Tibial nerve (tissue), 3 donors: ENCODE data around the genes TYR, CHORDC1 and GPR83.

- PRO-cap, result no peak
- RAMPAGE, long total RNA, 3 experiments, result start-site peak on the plus strand in 1 of 3 experiments, at chr11:87266895-87267015 at its widest, 5 reads per replicate
Measured at GRCh38 chr11:87266380-87267106, 228.8 kb downstream of the TMEM135 start.

DNA sequence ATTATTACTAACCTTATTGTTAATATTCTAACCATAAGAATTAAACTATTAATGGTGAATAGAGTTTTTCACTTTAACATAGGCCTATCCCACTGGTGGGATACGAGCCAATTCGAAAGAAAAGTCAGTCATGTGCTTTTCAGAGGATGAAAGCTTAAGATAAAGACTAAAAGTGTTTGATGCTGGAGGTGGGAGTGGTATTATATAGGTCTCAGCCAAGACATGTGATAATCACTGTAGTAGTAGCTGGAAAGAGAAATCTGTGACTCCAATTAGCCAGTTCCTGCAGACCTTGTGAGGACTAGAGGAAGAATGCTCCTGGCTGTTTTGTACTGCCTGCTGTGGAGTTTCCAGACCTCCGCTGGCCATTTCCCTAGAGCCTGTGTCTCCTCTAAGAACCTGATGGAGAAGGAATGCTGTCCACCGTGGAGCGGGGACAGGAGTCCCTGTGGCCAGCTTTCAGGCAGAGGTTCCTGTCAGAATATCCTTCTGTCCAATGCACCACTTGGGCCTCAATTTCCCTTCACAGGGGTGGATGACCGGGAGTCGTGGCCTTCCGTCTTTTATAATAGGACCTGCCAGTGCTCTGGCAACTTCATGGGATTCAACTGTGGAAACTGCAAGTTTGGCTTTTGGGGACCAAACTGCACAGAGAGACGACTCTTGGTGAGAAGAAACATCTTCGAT is at the start of gene TYR:
TYR (plus strand) TSS at position 234 of the 687 bp plus-strand sequence.
- PRO-cap, result no peak
- RAMPAGE, long total RNA, 3 experiments, result no peak in any of the 3 experiments

GRCh38 chr11:90208960-90209618 is 13.8 kb downstream of the CHORDC1 start:
- PRO-cap, result no peak
- RAMPAGE, long total RNA, 3 experiments, result no peak in any of the 3 experiments

GRCh38 chr11:90209619-90210128 is 13.2 kb downstream of the CHORDC1 start:
- PRO-cap, result no peak
- RAMPAGE, long total RNA, 3 experiments, result no peak in any of the 3 experiments

DNA sequence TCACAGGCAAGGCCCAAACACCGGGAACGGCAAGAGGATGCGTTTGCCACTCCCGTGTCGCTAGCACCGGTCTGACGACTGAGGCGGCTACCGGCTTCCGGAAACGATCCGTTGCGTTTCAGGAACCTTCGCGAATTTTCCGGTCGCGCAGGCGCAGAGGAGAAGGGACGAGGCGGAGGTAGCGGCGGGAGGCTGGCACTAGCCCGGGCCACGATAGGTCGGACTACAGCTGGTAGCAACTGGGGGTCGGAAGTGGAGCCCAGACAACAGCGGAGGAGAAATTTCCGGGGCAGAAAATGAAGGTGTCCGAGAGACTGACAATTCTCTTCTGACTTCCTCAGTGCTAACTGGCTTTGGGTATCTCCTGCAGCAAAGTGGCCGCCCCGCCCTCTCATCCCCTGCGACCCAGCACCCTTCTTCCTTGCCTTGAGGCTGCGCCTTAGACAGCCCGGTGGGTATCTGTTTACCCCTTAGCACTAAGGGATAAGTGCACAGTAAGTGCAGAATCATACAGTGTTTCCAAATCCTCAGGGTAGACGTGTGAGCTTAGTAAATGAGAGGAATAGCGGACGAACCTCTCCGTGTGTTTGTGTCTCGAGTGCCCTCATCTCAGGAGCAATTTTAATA is at the start of gene CHORDC1:
CHORDC1 (minus strand) TSS at position 80 of the 627 bp plus-strand sequence.
- PRO-cap, result bidirectional peak, plus-strand start at position 156 of the sequence, minus-strand start at position 80 of the sequence
- RAMPAGE, long total RNA, 3 experiments, result start-site peak on the plus strand in 1 of 3 experiments, centred at position 172 of the sequence, 10 reads per replicate; start-site peak on the minus strand in 3 of 3 experiments, centred at positions 78 to 91 of the sequence, 107 to 535 reads per replicate

DNA sequence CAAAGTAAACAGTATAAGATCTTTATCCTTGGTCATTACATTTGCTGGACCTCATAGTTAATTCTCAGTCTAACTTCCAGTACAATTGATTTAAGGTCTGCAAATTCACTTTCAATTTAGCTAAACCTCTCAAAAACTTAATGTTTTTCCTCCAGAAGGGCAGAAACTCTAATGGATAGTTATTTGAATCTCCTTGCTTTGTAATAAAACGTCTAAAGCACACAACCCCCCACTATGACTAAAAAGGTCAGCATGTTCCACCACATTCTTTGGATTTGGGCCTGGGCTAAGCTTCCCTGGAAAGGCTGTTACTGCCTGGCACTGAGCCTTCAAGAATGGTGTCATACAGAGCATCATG is 242.8 kb upstream of the FAT3 start:
- PRO-cap, result no peak
- RAMPAGE, long total RNA, 3 experiments, result no peak in any of the 3 experiments

DNA sequence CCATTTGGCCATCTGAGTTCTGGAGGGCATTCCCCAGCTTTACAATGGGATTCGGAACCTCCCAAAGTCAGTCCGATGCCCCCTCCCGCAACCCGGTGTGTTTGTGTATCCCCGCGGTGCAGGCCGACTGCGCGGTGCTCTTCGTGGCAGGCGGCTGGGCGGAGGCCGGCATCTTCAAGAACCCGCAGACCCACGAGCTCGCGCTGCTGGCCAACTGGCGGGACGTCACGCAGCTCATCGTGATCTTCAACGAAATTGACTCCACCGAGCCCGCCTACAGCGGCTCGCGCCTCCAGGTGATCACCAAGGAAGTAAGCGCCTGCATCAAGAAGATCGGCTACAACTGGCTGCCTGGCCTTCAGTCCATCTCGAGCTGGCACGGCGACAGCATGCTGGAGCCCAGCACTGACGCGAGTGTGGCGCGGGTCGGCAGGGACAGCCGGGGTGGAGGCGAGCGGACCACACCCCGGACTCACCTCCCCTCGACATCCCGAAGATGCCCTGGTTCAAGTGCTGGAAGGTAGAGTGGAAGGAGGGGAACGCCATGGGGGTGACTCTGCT is 53.9 kb upstream of the MTNR1B start:
- PRO-cap, result no peak
- RAMPAGE, long total RNA, 3 experiments, result no peak in any of the 3 experiments

GRCh38 chr11:92947988-92948625 is 21.3 kb upstream of the MTNR1B start:
- PRO-cap, result no peak
- RAMPAGE, long total RNA, 3 experiments, result no peak in any of the 3 experiments

- PRO-cap, result no peak
- RAMPAGE, long total RNA, 3 experiments, result no peak in any of the 3 experiments
Measured at GRCh38 chr11:93216582-93216923, 18.8 kb upstream of the SLC36A4 start.

- PRO-cap, result no peak
- RAMPAGE, long total RNA, 3 experiments, result no peak in any of the 3 experiments
Measured at GRCh38 chr11:93444346-93445197, 98.6 kb downstream of the SMCO4 start.

GRCh38 chr11:93481730-93482030 is 61.5 kb downstream of the SMCO4 start:
- PRO-cap, result no peak
- RAMPAGE, long total RNA, 3 experiments, result no peak in any of the 3 experiments

GRCh38 chr11:93486961-93487550 is 56.1 kb downstream of the SMCO4 start:
- PRO-cap, result no peak
- RAMPAGE, long total RNA, 3 experiments, result no peak in any of the 3 experiments

- PRO-cap, result no peak
- RAMPAGE, long total RNA, 3 experiments, result no peak in any of the 3 experiments
Measured at GRCh38 chr11:93528823-93529484, 14.2 kb downstream of the SMCO4 start.

DNA sequence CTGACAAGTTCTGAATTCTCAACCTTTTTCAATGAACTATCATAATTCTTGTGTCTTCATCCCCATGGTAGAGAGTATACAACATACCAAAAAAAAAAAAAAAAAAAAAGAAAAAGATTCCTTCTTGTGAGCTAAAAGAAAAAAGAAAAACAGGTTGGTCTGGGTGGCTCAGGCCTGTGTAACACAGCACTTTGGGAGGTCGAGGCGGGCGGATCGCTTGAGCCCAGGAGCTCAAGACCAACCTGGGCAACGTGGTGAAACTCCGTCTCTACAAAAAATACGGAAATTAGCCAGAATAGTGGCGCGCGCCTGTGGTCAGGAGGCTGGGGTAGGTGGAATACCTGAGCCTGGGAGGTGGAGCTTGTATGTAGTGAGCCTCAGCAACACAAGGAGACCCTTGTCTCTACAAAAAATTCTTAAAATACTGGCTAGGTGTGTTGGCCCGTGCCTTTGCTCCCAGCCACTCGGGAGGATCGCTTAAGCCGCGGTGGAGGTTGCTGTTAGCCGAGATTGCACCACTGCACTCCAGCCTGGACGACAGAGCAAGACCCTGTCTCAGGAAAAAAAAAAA is 1.3 kb downstream of the TAF1D start:
- PRO-cap, result no peak
- RAMPAGE, long total RNA, 3 experiments, result start-site peak on the minus strand in 1 of 3 experiments, centred at position 125 of the sequence, 8 reads per replicate

- PRO-cap, result no peak
- RAMPAGE, long total RNA, 3 experiments, result no peak in any of the 3 experiments
Measured at GRCh38 chr11:93849672-93850331, 616 bp downstream of the VSTM5 start.

GRCh38 chr11:94401214-94401828 is at the start of gene GPR83:
TSS of gene GPR83 (minus strand) at chr11:94401419.
- PRO-cap, result no peak
- RAMPAGE, long total RNA, 3 experiments, result no peak in any of the 3 experiments

GRCh38 chr11:94731995-94732546 is 36.1 kb upstream of the AMOTL1 start:
- PRO-cap, result no peak
- RAMPAGE, long total RNA, 3 experiments, result no peak in any of the 3 experiments

DNA sequence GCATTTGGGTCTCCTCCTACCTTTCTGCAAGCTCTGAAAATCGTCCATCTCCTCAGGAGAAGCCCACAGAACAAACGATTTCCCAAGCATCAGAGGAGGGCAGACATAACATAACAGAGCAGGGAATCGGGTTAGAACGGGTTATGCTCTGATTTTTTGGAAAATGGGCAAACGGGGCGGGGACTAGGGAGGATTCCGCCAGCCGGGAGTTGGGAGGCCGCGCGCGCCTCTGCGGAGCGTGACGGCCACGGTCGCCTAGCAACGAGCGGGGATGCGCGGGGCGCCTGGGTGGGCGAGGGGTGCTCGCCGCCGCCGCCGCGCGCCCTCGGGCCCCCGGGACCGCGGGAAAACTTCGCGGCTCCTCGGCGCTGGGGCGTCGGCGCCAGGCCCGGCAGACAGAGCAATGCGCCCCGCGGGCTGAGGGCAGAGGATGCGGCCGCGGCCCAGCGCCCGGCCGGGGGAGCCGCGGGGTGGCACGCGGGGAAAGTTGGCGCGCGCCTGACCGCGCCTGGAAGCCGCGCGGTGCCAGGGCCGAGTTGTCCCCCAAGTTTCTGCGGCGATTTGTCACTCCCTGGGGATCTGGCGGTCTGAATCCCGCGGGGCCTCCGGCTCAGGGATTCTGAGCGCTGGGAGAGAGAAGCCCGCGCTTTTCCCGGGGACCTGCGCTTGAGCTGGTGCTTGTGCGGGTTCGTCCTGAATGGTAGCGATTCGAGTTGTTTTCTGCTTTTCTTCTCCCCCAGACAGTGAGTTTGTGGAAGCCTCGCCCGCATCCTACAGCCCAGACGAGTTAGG is 27.8 kb upstream of the AMOTL1 start:
- PRO-cap, result unidirectional peak, plus-strand start at position 271 of the sequence
- RAMPAGE, long total RNA, 3 experiments, result no peak in any of the 3 experiments

GRCh38 chr11:94876600-94877248 is 96.6 kb downstream of the CWC15 start:
- PRO-cap, result no peak
- RAMPAGE, long total RNA, 3 experiments, result no peak in any of the 3 experiments

GRCh38 chr11:95037744-95038065 is 12.6 kb downstream of the KDM4E start:
- PRO-cap, result no peak
- RAMPAGE, long total RNA, 3 experiments, result start-site peak on the minus strand in 1 of 3 experiments, at chr11:95037813-95037908 at its widest, 9 reads per replicate